Measurements from ENCODE around the gene BMP2K.

DNA sequence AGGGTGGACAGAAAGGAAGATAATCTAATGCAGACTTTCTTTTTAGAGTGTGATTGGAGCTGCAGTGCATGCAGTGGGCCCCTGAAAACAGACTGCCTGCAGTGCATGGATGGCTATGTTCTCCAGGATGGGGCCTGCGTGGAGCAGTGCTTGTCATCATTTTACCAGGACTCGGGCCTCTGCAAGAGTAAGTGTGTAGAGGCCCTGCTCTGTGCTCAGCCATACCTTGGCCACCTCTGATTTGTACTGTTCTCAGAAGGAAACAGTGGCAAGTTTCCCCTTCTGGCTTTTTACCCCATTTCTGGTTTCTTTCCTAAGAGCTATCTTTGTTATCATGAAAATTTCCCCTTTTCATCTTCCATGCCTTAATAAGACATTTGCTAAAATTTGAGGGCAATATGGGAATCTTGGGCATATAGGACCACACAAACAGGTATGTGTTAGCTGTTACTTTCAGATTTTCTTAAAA lies 178.9 kb upstream of the ANXA3 start:
- PRO-cap, 3 experiments: no peak in any of the 3 experiments
- RAMPAGE, long total RNA: no peak
- RRBS, 2 experiments: no CpG with 5 or more reads among the region's 2 CpGs

DNA sequence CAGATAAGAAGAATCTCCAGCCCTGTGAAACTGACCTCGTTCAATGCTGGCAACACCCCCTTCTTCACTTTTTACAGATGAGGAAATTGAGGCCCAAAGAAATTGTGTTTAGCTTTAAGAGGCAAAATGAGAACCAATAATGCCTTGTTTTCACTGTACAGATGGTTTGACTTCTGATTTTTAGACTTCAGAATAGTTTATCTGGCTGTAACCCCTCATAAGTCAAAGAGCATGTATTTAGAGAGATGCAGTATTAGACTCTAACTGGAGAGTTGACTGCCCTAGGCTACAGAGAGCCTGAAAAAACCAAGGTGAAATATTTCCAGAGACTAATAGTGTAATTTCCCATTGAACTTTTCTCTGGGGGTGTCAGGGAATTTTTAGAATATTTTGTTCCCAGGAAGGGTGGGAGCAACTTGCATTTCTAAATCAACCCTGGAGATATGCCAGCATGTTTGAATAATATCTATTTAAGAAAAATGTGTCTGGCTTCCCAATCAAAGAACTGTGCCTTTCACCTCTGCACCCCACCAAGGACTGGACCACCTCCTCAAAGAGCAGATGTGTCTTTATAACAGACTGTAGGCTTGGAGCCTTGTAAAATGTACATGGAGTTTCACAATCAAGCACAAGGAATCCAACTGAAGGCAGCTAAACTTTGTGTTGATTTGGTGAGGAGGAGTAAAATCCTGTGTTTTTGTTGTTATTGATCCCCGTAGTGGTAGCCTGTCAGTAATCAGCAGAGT lies 2.0 kb downstream of the ANXA3 start:
- PRO-cap, 3 experiments: no peak in any of the 3 experiments
- RAMPAGE, long total RNA: no peak
- RRBS, 2 experiments: no CpG with 5 or more reads among the region's 2 CpGs

DNA sequence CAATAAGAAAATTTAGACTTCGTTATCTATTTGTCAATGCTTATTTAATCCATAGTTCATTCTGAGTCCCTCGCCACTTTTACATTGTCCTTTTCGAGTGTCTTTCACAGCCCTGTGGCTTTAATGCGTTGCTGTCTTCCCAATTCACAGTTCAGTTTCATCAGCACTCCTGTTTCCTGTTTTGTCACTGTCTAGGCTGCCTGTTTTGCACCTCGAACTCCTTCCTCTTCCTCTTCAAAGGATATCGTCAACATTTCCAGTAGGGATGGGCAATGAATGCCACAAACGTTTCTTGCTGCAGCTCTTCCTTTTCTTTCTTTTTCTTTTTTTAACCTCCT lies 105.3 kb downstream of the ANXA3 start:
- PRO-cap, 3 experiments: no peak in any of the 3 experiments
- RAMPAGE, long total RNA: no peak
- RRBS, 2 experiments: no CpG with 5 or more reads among the region's 7 CpGs

GRCh38 chr4:78776165-78777287 lies at the start of gene BMP2K:
TSS of gene BMP2K (plus strand) at chr4:78776350.
- PRO-cap, 3 experiments: peak in 3 of 3 experiments; most common plus-strand start chr4:78776350 (in 2); most common minus-strand start chr4:78776227 (in 2)
- RAMPAGE, long total RNA: no peak
- RRBS, 2 experiments: 1 to 3% methylated on average over 63 to 67 of the region's 106 CpGs

- PRO-cap, 3 experiments: no peak in any of the 3 experiments
- RAMPAGE, long total RNA: no peak
- RRBS, 2 experiments: no CpG with 5 or more reads among the region's 2 CpGs
Observed at GRCh38 chr4:78787172-78788066, 11.3 kb downstream of the BMP2K start.

- PRO-cap, 3 experiments: no peak in any of the 3 experiments
- RAMPAGE, long total RNA: no peak
- RRBS, 2 experiments: no CpG with 5 or more reads among the region's 3 CpGs
Observed at GRCh38 chr4:78916308-78917240, 22.7 kb downstream of the PAQR3 start.

- PRO-cap, 3 experiments: no peak in any of the 3 experiments
- RAMPAGE, long total RNA: no peak
- RRBS, 2 experiments: no CpG with 5 or more reads among the region's 1 CpG
Observed at GRCh38 chr4:78971228-78971889, 32.1 kb upstream of the PAQR3 start.

DNA sequence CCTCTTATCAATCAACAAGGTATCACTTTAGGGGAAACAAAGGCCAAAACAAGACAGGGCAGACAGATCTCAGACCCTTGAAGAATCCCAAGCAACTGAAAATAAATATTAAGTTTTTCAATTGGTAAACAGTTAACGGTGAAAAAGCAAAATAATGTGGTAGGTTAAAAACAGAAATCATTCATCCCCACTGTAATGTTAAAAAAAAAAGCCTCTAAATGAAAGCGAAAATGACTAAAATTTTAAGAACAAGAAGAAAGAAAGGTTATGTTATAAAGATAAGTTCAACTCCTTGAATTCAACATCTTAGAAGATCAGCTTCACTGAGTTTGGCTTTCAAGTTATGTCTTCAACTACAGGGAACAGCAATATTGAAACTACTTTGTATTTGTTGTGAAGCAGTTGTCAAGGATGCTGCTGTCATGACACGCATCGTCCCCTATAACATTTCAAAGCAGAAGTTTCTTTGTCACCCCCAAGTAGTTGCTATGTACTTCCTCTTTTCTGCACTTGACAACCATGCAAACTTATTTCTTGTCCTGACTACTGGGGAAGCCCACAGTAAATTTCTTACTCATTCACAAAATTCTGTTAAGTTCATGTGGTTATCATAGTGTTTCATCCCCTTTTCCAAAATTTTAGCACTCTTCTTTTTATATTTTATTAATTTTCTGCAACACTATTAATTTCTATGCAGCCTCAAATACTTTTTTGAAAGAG lies 14.4 kb downstream of the ANTXR2 start:
- PRO-cap, 3 experiments: no peak in any of the 3 experiments
- RAMPAGE, long total RNA: no peak
- RRBS, 2 experiments: no CpG with 5 or more reads among the region's 4 CpGs

GRCh38 chr4:81469704-81470219 lies 1.9 kb downstream of the RASGEF1B start:
- PRO-cap, 3 experiments: no peak in any of the 3 experiments
- RAMPAGE, long total RNA: no peak
- RRBS, 2 experiments: no CpG with 5 or more reads among the region's 4 CpGs

GRCh38 chr4:81470220-81471396 lies 1.1 kb downstream of the RASGEF1B start:
- PRO-cap, 3 experiments: peak in 2 of 3 experiments; most common plus-strand start chr4:81470605 (in 1); most common minus-strand start chr4:81470549 (in 1)
- RAMPAGE, long total RNA: no peak
- RRBS, 2 experiments: no CpG with 5 or more reads among the region's 39 CpGs

DNA sequence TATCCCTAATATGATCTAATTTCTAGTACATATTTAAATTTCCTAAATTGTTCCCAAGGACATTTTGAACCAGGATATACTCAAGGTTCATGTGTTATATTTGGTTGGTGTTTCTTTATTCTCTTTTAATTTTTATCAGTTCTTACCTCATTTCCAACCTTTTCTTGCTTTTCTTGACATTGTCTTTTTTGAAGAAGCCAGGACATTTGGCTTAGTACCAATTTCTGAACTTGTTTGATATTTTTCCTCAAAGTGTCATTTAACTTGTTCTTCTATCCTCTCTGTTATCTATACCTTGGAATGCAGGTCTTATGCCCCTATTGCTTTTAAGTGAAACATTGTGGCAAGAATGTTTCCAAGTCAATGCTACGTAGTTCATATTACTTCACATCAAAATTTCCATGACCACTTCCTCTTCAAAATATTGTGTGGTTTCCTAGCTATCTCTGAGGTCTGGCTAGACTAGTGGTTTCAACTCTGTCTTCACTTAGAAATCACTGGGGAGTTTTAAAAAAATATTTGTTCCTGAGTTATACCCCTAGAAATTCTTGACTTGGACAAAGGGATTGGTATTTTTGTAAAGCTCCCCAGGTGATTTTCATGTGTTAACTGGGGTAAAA lies 20.1 kb upstream of the RASGEF1B start:
- PRO-cap, 3 experiments: no peak in any of the 3 experiments
- RAMPAGE, long total RNA: no peak
- RRBS, 2 experiments: no CpG with 5 or more reads among the region's 1 CpG

DNA sequence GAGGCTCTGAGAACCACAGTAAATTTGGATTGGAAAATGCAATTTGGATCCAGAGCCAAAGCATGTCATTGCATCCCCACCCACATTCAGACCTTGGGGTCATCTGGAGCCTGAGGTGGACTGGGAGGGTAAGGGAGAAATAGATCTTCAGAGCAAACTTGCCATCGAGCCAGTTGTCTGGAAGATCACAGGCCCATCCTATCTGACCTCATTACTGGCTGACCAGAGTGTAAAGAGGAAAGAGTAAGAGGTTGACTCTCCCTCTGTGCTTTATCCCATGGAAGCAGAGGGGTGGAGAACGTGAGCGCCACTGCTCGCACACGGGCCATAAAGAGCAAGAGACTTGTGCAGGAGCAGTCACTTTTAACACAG lies 78.8 kb upstream of the RASGEF1B start:
- PRO-cap, 3 experiments: no peak in any of the 3 experiments
- RAMPAGE, long total RNA: no peak
- RRBS, 2 experiments: no CpG with 5 or more reads among the region's 5 CpGs

DNA sequence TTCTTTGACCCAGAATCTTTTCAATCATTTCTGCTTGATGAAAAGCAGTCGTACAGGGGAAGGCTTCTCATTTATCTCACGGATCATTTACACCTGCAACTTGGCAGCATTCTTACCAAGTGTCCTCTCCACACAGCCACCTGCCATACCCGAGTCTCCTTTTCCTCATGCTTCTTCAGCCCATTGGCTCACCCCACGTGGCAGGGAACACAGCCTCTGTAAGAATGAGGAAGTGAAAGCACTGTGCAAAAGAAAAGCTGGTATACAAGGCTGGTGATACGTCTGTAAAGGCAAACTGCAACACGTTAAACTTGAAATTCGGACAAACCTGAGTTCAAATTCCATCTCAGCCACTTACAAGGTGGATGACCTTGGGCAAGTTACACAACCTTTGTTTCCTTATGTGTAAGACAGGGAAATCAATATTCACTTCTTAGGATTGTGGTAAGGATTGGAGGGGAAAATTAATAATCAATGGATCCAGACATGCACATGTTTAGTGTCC lies 164.0 kb upstream of the RASGEF1B start:
- PRO-cap, 3 experiments: no peak in any of the 3 experiments
- RAMPAGE, long total RNA: no peak
- RRBS, 2 experiments: no CpG with 5 or more reads among the region's 7 CpGs

GRCh38 chr4:82347989-82348918 lies 25.5 kb downstream of the HNRNPD start:
- PRO-cap, 3 experiments: no peak in any of the 3 experiments
- RAMPAGE, long total RNA: no peak
- RRBS, 2 experiments: no CpG with 5 or more reads among the region's 5 CpGs

- PRO-cap, 3 experiments: no peak in any of the 3 experiments
- RAMPAGE, long total RNA: no peak
- RRBS, 2 experiments: no CpG with 5 or more reads among the region's 3 CpGs
Observed at GRCh38 chr4:82352365-82353184, 21.2 kb downstream of the HNRNPD start.

GRCh38 chr4:82353242-82353924 lies 20.4 kb downstream of the HNRNPD start:
- PRO-cap, 3 experiments: no peak in any of the 3 experiments
- RAMPAGE, long total RNA: no peak
- RRBS, 2 experiments: no CpG with 5 or more reads among the region's 3 CpGs

- PRO-cap, 3 experiments: no peak in any of the 3 experiments
- RAMPAGE, long total RNA: no peak
- RRBS, 2 experiments: no CpG with 5 or more reads among the region's 4 CpGs
Observed at GRCh38 chr4:82358193-82359022, 15.4 kb downstream of the HNRNPD start.

DNA sequence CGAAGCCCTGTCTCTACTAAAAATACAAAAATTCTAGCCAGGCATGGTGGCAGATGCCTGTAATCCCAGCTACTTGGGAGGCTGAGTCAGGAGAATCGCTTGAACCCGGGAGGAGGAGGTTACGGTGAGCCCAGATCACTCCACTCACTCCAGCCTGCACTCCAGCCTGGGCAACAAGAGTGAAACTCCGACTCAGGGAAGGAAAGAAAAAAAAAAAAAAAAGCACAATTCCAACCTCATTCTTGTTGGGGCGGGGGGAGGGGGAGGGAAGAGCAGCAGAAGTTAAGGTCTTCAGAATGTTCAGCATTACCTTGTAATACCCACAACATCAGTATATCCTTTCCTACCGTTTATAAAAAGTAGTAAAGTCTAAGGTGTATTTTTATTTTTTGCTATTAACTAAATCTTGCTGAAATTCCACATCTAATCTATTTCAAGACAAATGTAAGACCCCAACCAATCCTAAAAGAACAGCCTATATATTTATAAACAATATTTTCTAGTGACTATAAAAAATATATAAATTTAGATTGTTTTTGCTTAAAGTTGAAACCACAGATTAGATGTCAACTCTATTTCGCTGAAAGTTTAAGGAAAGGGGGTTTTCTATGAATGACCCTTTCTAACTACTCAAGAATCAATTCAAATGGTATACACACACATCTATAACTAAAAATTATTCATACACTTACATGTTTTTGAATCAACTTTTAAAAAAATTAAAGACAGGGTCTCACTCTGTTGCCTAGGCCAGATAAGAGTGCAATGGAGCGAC lies 9.1 kb downstream of the HNRNPDL start:
- PRO-cap, 3 experiments: no peak in any of the 3 experiments
- RAMPAGE, long total RNA: no peak
- RRBS, 2 experiments: no CpG with 5 or more reads among the region's 9 CpGs

DNA sequence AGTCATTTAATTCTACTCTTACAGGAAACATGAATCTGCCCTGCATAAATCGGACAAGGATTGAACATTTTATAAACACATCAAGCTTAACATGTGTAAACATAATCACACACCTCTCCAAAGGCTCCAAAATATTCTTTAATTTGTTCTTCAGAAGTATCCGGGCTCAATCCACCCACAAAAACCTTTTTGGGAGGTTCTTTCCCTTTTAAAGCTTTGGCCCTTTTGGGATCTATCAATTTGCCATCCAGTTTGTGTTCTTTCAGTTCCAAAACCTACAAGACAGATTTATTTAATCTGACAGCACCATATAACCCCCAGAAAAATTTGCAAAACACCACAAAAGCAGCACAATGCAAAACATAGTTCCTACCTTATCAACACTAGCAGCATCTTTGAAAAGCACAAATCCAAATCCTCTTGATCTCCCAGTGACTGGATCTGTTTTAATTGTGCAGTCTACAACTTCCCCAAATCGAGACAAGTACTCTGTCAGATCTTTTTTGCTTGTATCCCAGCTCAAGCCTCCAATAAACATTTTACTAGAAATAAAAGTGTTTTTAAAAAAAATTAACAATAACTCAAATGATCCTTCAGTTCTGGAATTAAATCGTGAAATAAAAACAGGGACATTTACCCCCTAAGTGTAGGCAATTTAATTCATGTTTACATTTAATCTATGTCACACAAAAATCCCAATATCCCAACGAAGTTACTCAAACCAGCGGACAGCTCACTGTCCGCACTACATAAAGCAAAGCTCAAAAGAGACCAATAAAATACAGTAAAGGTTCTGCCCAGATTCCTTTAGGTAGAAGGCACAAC lies 2.1 kb downstream of the HNRNPDL start:
- PRO-cap, 3 experiments: no peak in any of the 3 experiments
- RAMPAGE, long total RNA: no peak
- RRBS, 2 experiments: no CpG with 5 or more reads among the region's 7 CpGs

DNA sequence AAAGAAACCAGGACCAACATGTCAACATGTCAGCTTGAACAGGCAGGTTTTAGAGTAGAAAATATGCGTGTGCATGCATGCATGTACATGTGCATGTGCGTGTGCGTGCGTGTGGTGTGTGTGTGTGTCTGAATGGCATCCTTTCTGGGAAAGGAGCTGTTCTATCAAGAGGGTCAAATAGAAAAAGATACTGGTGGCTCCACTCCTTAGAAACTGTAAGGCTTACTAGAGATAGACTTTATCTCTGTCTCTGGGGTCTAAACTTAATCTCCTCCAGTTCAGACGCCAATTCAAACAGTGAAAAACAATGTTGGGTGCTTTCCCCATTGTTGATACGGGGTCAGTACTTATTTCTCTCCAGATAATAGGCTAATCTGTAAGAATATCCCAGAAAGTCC lies 110.4 kb downstream of the SCD5 start:
- PRO-cap, 3 experiments: no peak in any of the 3 experiments
- RAMPAGE, long total RNA: no peak
- RRBS, 2 experiments: no CpG with 5 or more reads among the region's 6 CpGs